ENCODE results near the gene SEPTIN10.

GRCh38 chr2:108904473-108905247 is 84.4 kb downstream of the EDAR start:
- PRO-cap, 2 experiments: no peak in any of the 2 experiments

DNA sequence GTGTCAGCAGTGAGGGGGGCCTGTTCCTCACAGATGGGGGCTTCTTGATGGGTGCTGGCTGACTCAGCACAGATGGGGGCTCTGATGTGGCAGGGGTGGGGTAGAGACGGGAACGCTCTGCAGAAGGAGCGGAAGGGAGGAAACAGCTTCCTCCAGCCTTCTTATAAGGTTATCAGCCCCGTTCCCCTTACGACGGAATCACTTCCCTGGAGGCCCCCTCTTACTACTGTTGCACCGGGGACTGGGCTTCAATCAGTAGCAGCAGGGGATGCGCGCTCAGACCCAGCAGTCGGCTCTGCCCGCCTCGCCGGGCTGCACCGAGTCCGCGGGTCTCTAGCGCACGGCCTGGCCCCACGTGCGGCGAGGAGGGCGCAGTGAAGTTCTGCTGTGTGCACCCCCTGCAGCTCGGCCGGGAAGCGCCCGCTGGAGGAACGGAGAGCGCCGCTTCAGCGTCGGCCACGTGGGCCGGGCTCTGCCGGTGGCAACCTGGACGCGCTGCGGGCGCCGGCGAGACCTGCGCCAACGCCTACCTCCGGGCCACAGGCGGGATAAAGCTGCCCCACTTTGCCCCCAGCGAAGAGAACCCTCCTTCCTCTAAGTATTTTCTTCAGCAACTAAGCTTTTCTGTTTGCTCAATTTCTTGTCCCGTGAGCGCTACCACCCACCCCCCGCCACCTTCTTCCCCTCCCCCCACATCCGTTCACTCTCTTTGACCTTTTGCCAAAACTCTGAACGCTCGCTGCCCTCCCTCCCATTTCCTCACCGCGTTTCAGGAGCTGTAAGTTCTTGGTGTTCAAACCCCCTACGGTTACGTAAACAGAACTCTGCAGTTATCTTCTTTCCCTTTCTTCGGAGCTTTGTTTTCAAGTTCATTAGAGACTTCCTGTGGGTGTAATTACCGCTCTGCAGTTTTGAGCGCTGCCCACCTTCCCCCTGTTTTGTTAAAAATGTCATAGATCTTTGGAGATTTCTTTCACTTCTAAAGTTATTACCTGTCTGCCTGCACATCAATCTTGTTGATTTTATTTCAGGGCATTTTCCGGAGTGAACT is 42.5 kb upstream of the EDAR start:
- PRO-cap, 2 experiments: no peak in any of the 2 experiments

GRCh38 chr2:109375882-109376606 is 237.7 kb downstream of the SEPTIN10 start:
- PRO-cap, 2 experiments: peak in 1 of 2 experiments; most common minus-strand start chr2:109376195 (in 1)

DNA sequence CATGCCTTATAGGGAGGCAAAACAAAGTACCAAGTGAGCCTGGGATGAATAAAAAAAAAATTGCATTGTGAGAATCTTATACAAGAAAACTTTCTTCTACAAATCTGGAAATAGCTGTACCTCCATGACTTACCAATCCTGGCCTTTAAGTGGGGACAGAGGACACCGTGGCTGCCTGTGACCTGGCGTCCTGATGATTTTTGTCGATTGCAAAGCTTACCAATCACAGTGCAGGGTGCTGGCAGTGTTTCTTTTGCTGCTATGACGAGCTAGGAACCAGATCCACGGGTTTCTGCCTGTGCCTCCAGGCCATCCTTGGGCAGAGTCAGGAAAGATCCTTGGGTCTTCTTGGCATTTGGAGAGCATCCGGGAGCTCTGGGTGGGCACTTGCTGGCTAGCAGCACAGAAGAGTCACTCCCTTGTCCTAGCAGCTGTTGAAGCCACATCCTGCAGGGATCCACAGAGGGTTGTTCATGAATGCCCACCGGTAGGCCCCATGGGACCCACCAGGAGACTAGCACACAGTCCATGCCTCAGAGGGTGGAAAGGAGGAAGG is 206.0 kb downstream of the SEPTIN10 start:
- PRO-cap, 2 experiments: no peak in any of the 2 experiments

DNA sequence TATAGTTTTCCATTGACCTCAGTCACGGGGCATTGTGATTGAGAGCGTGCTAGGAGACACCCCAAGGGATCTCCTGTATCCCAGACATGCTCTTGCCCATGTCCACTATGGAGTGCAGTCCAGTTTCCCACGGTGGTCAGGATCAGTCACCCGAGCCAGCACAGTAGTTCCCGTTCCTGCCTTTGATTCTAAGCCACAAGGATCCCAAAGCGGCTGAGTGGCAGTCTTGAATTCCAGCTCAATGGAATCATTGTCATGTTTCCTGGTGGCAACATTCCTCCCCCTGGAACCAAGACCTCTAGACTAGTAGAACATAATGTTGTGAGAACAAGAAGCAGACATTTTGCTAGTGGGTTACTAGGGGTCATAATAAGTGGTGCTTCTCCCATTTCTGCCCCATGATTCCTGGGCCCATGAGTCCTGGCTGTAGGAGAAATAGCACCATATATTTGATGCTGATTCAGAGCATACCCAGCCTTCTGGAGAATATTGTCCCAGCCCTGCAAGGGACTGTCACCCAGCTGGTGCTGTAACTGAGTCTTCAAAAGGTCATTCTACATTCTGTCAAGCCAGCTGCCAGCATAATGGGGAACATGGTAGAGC is 154.2 kb downstream of the SEPTIN10 start:
- PRO-cap, 2 experiments: no peak in any of the 2 experiments

DNA sequence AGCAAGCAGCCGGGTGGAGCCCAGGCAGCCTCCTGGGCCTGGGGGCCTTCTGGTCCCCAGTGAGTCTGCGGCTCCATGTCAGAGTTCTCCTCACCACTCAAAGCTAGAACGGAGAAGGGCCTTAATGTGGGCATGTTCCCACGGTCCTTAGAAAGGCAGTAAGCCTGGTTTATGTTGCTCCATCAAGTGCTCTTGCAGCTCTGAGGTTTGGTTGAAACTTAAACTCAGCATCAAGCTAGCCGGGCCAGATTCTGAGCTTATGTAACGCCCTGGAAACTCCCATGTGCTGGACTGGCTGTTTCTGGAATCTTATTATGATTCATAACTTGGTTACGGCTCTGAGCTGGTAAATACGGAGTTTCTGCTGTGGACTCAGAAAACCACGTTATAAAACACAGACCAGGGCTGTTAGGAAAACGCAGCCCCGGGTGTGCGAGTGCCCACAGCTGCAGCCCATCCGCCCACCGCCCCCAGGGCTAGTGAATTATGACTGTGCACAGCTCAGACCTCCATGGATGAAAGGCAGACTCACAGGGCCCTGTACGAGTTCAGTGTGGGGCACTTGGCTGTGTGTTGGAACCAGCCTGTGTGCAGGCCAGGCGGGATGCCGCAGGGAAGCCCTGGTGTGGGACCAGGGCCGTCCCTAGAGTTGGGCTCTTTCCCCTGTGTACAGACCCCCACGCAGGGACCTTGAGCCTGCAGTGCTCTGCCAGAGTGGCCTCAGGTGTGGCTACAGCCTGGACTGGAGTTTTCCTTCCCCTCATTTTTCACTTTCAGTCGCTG is 99.6 kb downstream of the SEPTIN10 start:
- PRO-cap, 2 experiments: no peak in any of the 2 experiments

DNA sequence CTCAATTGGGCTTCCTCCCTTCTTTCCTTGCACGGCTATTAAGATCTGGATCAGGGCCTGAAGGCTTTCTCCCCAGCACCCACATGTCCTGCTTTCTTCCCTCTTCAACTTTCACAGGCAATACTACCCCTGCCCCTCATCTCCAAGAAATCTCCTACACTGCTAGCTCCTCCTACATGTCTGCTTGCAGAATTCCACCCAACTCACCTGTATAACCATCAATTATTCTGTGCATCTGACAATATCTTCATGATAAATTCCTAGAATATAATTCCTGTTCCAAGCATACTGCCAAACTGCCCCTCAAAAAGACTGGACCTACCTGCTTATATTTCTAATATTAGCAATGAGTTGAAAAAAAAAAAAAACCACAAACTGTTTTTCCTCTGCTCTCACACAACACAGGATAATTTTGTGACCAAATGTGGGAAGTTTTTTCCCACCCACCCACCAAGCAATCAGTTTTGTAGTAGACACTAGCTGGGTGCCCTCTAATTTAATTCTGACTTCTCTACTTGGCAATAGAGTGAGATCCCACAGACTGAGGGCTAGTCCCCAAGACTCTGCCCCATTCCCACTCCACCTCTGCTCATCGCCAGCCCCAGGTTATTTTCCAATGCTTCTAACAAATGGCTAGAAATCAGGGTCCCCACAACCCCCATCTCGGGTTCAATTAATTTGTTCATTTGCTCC is 13.4 kb downstream of the SEPTIN10 start:
- PRO-cap, 2 experiments: no peak in any of the 2 experiments

DNA sequence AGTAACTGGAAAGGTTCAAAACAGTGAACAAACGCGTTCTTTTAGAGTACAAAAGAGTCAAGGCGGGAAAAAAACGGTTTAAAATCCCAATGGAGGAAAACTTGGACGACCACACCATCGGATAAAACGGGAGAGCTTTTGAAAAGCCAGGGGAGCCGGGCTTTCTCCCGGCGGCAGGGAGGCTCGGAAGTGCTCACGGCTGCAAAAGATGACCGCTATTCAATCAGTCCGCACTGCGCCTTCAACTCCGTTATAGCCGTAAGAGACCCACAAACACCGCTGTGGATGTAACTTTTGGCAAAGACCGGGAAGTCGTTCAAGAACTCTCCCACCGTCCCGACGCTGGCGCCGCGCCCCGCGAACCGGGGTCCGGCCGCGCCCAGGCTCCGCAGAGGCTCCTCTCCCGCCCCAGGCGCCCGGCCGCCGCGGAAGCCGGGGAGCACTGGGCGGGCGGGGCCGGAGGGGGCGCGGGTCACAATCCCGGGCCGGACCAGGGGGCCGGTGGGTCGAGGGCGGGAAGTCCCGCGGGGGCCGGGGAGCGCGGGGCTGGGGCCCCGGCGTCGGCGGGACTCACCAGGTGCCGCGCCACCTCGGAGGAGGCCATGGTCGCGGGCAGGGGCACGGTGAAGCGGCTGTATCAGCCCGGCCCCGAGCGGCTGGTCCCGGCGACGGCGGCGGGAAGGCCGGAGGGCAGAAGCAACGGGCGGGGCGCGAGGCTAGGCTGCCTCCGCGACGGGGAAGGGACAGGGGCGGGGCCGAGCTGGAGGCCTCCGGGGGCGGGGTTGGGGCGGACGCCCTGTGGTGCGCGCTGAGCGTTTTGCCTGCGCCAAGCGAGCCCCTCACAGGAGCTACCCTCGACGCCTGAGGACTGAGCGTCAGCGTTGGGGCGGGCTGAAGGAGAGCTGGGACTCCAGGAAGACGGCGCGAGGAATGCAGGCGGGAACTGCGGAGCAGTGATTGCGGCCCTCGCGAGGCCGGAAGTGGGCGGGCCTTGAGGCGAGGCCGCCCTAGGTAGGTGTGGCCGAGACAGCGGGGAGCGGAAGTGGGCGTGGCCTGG is at the start of gene SEPTIN10:
Gene SEPTIN10 (minus strand): TSS at position 743 of the 1,057 bp plus-strand sequence.
- PRO-cap, 2 experiments: peak in 2 of 2 experiments; most common plus-strand start position 153 of the sequence (in 2); most common minus-strand start position 932 of the sequence (in 2)

DNA sequence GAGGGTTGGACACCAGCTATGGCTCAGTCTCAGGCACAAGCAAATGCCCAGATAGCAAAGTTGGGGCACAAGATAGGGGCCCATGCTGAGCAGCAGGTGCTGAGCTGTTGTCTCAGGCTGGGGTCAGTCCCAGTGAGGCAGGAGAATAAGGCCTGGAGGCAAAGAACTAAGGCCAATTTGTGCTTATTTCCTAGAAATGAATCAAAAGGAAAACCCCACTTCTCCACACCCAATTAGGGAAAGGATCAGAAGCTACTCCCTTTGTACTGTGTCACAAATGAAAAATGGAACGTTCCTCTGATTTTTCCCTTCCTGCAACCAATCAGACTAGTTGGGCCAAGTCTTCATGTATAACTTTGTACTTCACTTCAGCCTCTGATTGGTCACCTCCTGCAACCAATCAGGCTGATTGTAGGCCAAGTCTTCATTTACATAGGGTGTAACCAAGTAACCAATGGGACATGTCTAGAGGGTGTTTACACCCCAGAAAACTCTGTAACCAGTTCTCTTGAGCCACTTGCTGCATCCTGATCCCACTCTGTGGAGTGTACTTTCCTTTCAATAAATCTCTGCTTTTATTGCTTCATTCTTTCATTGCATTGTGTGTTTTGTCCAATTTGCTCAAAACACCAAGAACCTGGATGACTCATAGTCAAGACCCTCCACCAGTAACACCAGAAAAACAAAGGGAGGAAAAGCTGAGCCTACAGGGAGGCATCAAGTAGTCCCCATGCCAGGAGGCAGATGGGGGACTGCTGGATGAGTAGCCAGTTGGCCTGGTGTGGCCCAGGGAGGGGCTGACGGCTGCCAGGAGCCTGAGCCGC is 45.9 kb downstream of the SOWAHC start:
- PRO-cap, 2 experiments: no peak in any of the 2 experiments

GRCh38 chr2:109663569-109664177 is 49.5 kb downstream of the SOWAHC start:
- PRO-cap, 2 experiments: no peak in any of the 2 experiments

- PRO-cap, 2 experiments: no peak in any of the 2 experiments
Measured at GRCh38 chr2:110679467-110679996, 1.7 kb upstream of the BUB1 start.

DNA sequence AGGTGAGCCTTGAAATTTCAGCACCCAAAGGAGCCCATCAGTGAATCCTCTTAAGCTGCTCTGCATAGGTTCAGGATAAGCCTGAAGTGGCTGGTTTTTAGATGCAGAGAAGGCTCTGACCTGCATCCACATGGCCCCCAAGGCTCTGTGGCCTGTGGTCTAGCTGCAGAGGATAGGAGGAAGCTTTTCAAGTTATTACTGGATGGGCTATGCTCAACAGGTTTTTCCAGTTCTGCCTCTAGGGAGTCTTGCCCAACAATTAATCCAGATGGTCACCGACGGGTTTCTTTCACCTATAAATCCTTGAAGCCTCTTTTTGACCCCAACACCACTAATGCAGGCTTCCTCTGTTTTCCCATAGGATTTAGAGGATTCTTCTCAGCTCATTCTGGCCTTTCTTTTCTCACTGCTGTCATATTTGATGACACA is 52.3 kb upstream of the BCL2L11 start:
- PRO-cap, 2 experiments: no peak in any of the 2 experiments

- PRO-cap, 2 experiments: no peak in any of the 2 experiments
Measured at GRCh38 chr2:111185170-111186244, 64.8 kb downstream of the BCL2L11 start.

DNA sequence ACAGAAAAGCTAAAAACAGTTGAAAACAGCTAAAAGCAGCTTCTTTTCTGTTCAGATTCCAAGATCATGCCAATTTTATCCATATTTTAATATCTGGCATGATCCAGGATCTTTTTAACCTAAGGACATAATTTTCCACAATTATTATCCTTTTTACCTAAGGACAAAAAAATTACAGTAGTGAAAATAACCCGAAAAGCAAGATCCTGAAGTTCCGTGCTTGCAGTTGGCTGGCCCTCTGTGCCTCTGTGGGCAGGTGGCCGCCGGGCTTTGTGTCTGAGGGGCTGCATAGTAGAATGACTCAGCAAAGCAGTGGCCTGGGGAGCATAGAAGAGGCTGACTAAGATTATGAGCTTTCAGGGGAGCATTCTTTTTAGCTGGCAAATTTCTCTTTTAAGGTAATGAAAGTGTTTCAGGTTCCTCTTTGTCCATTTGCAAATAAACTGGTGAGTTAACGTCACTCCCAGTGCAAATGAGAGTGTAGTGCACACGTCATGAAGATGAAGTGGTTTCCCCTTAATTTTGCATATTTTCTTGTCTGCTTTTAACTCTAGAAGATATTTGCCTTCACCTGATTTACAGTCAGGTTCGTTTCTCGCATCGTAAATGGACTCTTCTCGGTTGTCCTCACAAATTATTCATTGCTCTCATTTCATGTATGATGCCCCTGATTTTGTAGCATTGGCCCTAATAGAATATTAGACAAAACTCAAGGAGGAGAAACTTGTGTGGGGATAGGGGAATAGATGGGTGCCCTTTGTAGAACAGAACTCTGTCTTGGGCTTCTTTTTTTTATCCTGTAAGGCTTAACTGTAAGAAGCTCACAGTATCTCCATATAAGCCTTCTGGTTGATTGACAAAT is 98.6 kb downstream of the BCL2L11 start:
- PRO-cap, 2 experiments: no peak in any of the 2 experiments

DNA sequence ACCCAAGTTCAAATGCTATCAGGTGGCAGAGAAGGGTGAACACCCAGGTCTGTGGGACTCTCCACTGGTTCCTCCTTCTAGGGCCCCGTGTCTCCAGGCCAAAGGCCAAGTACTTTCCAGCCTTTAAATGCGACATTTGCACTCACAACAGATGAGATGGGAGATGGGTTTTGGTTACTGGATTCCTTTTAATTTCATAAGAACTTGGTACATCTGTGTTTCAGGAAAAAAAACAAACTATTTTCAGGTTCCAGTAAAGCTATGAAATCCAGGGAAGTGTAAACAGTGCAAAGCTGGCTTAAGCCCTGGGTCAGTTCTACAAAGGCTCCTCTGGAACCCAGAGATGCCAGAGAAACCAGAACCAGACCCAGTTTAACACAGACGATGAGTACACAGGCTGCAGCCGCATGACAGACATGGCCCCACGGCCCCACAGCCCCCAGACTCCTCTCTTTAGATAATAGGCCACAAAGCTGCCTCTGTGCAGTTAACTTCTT is 361.6 kb downstream of the ANAPC1 start:
- PRO-cap, 2 experiments: no peak in any of the 2 experiments

DNA sequence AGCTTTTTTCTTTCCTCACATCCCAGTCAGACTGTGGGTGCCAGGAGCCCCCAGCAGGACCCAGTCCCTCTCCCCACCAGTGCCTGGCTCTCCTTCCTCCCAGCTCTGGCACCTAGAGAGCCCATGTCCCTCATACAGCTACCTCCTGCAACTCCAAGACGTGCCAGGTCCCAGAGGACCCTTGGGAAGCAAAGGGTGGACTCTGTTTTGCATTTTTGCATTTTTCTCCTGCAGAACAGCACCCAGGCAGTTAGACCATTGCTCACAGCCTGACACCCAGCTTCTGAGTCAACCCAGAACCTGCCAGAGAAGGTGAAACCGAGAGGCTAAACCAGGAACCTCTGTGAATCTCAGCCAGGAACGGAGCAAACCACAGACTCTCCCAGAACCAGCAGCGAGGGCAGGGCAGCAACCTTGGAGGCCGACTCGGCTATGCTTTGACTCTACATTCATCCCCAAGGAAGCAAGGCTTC is 221.0 kb downstream of the ANAPC1 start:
- PRO-cap, 2 experiments: no peak in any of the 2 experiments

- PRO-cap, 2 experiments: no peak in any of the 2 experiments
Measured at GRCh38 chr2:111954584-111955270, 56.3 kb downstream of the MERTK start.

DNA sequence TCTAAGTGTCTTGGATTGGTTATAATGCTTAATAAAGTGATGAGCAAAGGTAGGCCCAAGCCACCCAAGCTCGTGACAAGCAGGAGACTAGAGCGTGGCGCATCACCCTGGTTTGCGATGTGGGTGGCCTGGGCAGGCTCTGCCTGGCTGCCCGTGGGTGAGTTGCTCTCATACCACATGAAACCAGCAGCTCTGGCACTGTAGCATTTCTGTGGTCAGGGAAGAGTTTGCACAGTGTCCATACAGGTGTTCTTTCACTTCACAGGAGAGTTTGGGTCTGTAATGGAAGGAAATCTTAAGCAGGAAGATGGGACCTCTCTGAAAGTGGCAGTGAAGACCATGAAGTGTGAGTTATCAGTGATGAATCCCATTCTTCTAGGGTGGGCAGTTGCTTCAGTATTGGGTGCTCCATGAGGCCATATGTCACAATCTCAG is 51.4 kb upstream of the TMEM87B start:
- PRO-cap, 2 experiments: no peak in any of the 2 experiments

- PRO-cap, 2 experiments: no peak in any of the 2 experiments
Measured at GRCh38 chr2:112009612-112010405, 45.3 kb upstream of the TMEM87B start.

DNA sequence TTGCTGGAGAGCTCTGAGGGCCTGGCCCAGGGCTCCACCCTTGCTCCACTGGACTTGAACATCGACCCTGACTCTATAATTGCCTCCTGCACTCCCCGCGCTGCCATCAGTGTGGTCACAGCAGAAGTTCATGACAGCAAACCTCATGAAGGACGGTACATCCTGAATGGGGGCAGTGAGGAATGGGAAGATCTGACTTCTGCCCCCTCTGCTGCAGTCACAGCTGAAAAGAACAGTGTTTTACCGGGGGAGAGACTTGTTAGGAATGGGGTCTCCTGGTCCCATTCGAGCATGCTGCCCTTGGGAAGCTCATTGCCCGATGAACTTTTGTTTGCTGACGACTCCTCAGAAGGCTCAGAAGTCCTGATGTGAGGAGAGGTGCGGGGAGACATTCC is 26.6 kb upstream of the TMEM87B start:
- PRO-cap, 2 experiments: no peak in any of the 2 experiments